Heart left ventricle (tissue), 7 donors: ENCODE measurements around the genes KRTAP5-6 and IFITM10.

DNA sequence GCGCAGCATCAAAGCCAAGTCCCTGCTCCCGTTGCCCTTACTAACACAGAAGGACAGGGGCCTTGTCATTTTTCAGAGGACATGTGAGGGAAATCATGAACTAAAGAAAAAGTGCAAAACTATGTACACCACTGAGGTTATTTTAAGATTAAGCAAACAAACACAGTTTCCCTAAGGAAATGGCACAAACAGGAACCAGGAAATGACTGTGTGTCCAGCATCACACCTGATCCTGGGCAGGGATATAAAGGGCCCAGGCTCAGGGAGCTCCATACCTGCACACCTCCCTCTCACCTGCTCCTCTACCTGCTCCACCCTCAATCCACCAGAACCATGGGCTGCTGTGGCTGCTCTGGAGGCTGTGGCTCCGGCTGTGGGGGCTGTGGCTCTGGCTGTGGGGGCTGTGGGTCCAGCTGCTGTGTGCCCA is at the start of gene KRTAP5-6:
KRTAP5-6 (plus strand) TSS at position 283 of the 427 bp plus-strand sequence.
- PRO-cap, 6 experiments = no peak in any of the 6 experiments
- RAMPAGE, long total RNA, 2 experiments = no peak in any of the 2 experiments
- RRBS = no CpG with 5 or more reads among the region's 3 CpGs

- PRO-cap, 6 experiments = peak in 1 of 6 experiments; most common minus-strand start chr11:1750744 (in 1)
- RAMPAGE, long total RNA, 2 experiments = no peak in any of the 2 experiments
- RRBS = 29% methylated on average over 3 of the region's 17 CpGs
These were observed at the start of gene IFITM10 for GRCh38 chr11:1750388-1751245. Gene IFITM10 (minus strand): TSS chr11:1750595.

DNA sequence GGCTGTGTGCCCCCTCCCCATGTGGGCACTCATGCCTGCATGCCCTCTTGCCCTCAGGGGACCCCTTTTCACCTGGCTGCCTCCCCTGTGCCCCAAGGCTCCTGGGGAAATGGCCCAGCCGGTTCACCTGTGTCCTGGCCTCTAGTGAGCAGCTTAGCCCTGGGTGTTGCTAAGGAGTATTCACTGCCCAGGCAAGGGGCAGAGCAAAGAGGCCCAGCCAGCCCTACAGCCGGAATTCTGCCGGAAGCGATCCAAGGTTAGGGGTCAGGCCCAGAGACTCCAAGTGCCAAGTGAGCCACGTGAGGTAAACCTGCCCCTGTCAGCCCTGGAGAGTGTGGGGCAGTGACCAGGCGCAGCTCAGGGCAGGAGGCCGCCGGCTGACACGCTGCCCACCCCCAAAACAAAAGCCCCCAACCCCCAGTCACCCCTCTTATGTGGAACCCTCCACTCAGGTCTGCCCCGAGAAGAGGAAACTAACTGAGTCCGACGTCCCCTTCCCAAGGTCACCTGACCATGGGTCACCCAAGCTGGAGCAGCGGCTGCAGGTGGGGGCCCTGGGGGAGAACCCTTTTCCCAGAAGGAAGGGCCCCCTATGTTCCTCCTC is 5.9 kb upstream of the IFITM10 start:
- PRO-cap, 6 experiments = peak in 5 of 6 experiments; most common plus-strand start position 342 of the sequence (in 5); most common minus-strand start position 146 of the sequence (in 2)
- RAMPAGE, long total RNA, 2 experiments = no peak in any of the 2 experiments
- RRBS = 0% methylated on average over 2 of the region's 13 CpGs

- PRO-cap, 6 experiments = peak in 5 of 6 experiments; most common plus-strand start chr11:1762647 (in 3); most common minus-strand start chr11:1762324 (in 1)
- RAMPAGE, long total RNA, 2 experiments = no peak in any of the 2 experiments
- RRBS = 10% methylated on average over 4 of the region's 27 CpGs
These were observed 1.2 kb downstream of the CTSD start for GRCh38 chr11:1762120-1763336.

- PRO-cap, 6 experiments = no peak in any of the 6 experiments
- RAMPAGE, long total RNA, 2 experiments = no peak in any of the 2 experiments
- RRBS = no CpG with 5 or more reads among the region's 17 CpGs
These were observed 22.1 kb upstream of the CTSD start for GRCh38 chr11:1785826-1786290.

DNA sequence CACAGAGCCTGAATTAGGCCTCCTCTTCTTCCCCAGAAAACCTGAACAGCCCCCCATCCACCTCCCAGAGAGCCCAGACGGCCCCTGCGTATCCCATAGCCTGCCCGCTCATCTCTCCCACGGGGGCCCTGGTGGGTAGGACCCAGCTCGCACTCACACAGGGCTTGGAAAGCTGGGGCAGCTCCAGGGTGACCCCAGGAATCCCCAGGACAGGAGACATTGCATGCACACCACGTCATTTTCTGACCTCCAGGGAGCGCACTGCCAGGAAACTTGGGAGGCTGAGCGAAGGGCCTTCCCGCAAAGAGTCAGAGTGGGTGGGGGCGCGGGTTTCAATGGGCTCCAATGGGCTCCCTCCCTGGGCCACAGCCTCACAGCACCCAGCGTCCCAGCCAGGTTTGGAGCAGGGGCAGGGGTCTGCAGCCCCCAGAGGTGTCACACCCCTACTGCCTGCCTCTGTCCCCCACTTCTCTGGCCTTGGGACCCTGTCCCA is 8.2 kb upstream of the SYT8 start:
- PRO-cap, 6 experiments = no peak in any of the 6 experiments
- RAMPAGE, long total RNA, 2 experiments = no peak in any of the 2 experiments
- RRBS = no CpG with 5 or more reads among the region's 12 CpGs

GRCh38 chr11:1830590-1831159 is 4.1 kb upstream of the SYT8 start:
- PRO-cap, 6 experiments = no peak in any of the 6 experiments
- RAMPAGE, long total RNA, 2 experiments = no peak in any of the 2 experiments
- RRBS = no CpG with 5 or more reads among the region's 23 CpGs

DNA sequence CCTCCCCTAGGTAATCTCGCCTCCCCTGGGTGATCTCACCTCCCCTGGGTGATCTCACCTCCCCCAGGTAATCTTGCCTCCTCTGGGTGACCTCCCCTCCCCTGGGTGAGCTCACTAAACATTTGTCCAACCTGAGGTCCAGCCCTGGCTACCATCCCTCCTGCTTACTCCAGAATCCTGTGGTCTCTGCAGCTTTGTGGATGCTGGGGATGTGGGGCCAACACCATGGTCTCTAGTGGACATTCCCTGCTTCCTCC is 9.8 kb downstream of the LSP1 start:
- PRO-cap, 6 experiments = no peak in any of the 6 experiments
- RAMPAGE, long total RNA, 2 experiments = no peak in any of the 2 experiments
- RRBS = no CpG with 5 or more reads among the region's 1 CpG

- PRO-cap, 6 experiments = peak in 6 of 6 experiments; most common plus-strand start chr11:1863750 (in 3); most common minus-strand start chr11:1863663 (in 5)
- RAMPAGE, long total RNA, 2 experiments = no peak in any of the 2 experiments
- RRBS = 3% methylated on average over 9 of the region's 42 CpGs
These were observed 11.0 kb downstream of the LSP1 start for GRCh38 chr11:1863494-1864577.

DNA sequence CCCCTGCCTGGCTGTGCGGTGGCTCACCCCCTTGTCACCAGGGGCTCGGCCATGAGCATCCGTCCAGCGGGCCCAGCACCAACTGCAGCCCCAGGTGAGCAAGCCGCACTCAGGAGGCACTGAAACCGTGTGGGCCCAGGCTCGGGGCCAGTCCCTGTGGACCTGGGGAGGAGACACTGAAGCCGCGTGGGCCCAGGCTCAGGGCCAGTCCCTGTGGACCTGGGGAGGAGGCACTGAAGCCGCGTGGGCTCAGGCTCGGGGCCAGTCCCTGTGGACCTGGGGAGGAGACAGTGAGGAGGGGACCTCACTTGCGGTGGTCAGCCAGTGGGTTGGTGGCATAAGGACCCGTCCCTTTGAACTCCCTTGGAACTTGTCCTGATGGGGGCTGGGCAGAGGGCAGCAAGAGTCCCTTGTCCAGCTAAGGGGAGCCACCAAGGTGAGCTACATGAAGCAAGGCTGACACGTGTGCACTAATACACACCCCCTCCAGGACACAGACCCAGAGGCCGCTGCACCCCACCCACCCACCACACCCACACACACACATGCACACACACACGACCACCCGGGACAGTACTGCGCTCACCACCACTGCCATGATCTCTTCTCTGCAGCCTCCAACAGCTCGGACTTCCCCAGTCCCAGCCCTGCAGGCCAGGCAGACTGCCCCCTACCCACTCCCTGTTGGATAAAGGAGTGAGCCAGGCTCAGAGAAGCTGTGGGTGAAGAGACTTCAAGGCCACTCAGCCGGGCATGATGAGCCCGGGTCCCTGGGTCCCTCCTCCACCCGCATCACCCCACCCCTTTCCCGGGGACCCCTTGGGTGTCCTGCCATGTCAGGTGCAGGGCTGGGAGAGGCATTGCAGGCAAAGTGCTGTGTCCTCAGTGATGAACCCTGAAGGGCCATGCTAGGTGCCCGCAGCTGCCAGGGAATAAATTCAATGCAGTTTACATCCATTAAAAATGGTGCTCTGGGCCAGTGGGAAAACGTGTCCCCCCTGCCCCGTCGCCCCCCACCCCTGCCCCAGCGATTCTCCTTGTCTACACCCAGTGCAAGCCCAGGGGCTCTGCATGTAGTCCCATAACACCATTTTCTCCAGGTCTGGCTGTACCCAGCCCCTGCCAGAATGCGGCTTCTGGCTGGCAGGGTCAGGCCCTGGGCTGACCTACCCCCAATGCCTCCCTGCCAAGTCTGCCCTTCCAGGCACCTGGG is 14.3 kb downstream of the LSP1 start:
- PRO-cap, 6 experiments = no peak in any of the 6 experiments
- RAMPAGE, long total RNA, 2 experiments = no peak in any of the 2 experiments
- RRBS = 72% methylated on average over 3 of the region's 30 CpGs

GRCh38 chr11:1871674-1872331 is 18.9 kb downstream of the LSP1 start:
- PRO-cap, 6 experiments = no peak in any of the 6 experiments
- RAMPAGE, long total RNA, 2 experiments = no peak in any of the 2 experiments
- RRBS = 24% methylated on average over 4 of the region's 24 CpGs

GRCh38 chr11:1872591-1872913 is 19.1 kb downstream of the PRR33 start:
- PRO-cap, 6 experiments = no peak in any of the 6 experiments
- RAMPAGE, long total RNA, 2 experiments = no peak in any of the 2 experiments
- RRBS = no CpG with 5 or more reads among the region's 12 CpGs

- PRO-cap, 6 experiments = no peak in any of the 6 experiments
- RAMPAGE, long total RNA, 2 experiments = no peak in any of the 2 experiments
- RRBS = no CpG with 5 or more reads among the region's 2 CpGs
These were observed 18.9 kb downstream of the PRR33 start for GRCh38 chr11:1872943-1873071.

- PRO-cap, 6 experiments = no peak in any of the 6 experiments
- RAMPAGE, long total RNA, 2 experiments = no peak in any of the 2 experiments
- RRBS = no CpG with 5 or more reads among the region's 12 CpGs
These were observed 2.0 kb downstream of the PRR33 start for GRCh38 chr11:1889706-1890132.

DNA sequence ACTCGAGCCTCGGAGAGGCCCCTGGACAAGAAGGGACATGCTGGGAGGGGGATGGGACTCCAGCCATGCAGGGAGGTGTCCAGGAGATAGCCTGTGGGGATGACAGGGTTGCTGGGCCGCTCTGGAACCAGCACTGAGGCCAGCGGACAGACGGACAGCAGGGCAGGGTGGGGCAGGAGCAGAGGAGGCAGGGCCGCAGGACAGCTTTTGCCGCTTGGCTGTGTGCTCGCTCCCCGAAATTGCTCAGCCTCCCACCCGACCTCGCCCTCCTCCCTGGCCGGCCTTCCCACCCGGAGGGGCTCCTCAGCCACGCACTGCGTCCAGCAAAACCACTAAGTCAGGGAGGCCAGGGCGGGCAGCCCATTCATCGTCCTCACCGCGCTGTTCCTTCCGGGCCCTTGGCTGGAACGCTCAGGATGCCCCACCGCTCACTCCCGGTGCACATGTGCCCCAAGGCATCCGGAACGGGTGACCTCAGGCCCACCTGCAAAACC is 8.0 kb downstream of the TNNT3 start:
- PRO-cap, 6 experiments = peak in 2 of 6 experiments; most common plus-strand start position 369 of the sequence (in 1); most common minus-strand start position 339 of the sequence (in 2)
- RAMPAGE, long total RNA, 2 experiments = no peak in any of the 2 experiments
- RRBS = 28% methylated on average over 10 of the region's 25 CpGs

DNA sequence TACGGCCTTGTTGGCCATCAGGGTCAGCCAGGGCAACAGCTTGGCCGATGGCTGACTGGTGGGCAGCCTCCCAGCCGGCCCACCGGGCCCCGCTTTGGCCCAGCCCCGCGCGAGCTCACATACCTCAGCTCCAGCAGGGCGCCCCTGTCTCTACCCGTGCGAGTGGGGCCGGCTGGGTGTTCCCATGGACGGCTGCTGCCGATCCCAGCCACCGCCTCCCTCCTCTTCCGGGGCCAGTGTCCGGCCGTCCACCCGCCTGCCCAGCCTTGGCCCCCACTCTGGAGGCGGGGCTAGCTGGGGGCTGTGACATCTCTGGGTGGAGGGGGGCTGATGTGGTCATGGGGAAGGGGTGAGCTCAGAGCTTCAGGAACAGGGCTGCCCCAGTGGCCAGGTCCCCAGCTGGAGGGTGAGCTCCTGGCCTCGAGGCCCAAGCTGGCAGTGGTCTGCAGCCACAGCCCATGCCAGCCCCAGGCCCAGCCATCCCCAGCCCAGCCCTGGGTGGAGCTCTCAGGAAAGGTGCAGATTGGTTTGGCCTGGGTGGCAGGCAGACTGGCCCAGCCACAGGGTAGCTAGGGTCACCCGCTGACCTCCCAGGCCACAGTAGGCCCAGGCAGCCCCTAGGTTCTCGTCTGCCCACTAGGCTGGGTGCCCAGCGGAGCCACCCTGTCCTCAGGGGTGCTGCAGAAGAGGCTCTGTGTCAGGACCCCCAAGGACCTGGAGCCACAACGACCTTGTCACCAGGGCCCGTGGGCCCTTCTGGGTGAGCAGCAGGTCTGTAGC is 2.7 kb downstream of the INS start:
- PRO-cap, 6 experiments = no peak in any of the 6 experiments
- RAMPAGE, long total RNA, 2 experiments = no peak in any of the 2 experiments
- RRBS = 36% methylated on average over 13 of the region's 26 CpGs

DNA sequence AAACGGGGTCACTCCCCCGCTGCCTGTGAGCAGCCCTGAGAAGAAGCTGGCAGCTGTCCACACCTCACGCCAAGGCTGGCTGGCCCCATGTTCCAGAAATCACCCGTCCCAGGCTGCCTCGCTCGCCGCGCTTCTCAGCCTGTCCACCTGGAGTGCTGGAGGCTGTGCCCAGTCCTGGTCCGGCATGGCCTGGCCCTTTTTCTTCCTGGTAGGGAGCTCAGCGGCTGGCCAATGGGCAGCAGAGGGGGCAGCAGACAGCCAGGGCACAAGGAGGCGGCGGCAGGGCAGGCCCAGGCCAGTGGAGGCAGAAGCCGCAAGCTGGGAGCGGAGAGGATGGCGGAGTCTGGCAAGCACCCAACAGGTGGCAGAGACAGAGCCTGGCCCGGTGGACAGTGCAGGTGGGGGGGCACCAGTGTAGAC is 37.1 kb upstream of the TH start:
- PRO-cap, 6 experiments = no peak in any of the 6 experiments
- RAMPAGE, long total RNA, 2 experiments = no peak in any of the 2 experiments
- RRBS = no CpG with 5 or more reads among the region's 16 CpGs

DNA sequence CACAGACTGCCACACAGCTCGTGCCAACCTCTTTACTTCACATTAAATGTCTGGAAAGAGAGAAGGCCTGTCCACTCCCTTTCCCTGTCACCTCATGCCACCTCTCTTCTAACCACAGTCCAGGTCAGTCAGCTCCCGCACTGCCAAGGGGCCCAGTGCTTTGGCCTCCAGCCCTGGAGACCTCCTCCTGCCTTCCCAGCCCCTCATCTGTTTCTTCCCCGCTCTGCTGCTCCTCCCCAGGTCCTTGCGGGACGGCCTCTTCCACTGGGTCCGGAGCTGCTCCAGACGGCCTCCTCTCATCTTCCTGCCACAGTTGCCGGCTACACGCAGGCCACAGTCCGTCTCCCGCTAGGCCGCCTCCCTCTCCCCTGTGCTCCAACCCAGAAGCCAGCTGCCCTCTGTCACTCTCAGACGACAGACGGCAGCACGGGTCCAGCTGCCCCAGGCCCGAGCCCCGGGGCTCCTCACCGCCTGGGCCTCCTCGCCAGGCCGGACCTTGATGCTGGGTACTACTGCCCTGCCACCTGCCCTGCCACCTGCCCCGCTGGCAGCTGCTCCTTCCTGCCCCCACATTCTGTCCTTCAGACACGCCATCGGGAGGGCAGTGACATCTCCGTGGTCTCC is 42.8 kb upstream of the TH start:
- PRO-cap, 6 experiments = no peak in any of the 6 experiments
- RAMPAGE, long total RNA, 2 experiments = no peak in any of the 2 experiments
- RRBS = 43% methylated on average over 4 of the region's 24 CpGs

DNA sequence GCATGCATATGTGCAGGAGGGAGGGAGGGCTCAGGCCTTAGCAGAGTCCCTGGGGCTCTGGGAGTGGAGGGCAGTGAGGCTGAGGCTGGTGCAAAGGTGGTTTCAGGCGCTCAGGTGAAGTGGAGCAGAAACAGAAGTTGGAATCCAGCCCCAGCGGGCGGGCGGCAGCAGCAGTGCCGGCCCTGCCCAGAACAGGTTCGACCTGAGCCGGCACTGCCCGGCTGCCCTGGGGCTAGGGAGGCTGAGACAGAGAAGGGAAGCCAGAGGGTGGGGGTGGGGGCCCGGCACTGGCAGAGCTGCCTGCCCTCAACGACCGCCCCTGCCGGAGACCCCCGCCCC is 13.4 kb downstream of the ASCL2 start:
- PRO-cap, 6 experiments = no peak in any of the 6 experiments
- RAMPAGE, long total RNA, 2 experiments = no peak in any of the 2 experiments
- RRBS = 81% methylated on average over 5 of the region's 13 CpGs

DNA sequence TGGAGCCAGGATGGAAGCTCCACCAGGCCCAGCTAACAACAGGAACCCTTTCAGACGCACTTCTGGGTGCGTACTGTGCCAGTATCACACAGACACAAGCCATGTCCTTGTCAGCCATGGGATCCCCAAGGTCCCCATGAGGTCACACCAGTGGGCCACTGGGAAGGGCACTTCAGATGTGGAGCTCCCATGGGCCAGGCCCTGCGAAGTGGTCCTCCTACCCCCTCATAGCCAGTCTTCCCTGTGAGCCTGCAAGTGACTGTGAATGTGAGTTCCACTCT is 2.4 kb upstream of the CD81 start:
- PRO-cap, 6 experiments = peak in 5 of 6 experiments; most common plus-strand start position 170 of the sequence (in 5)
- RAMPAGE, long total RNA, 2 experiments = no peak in any of the 2 experiments
- RRBS = no CpG with 5 or more reads among the region's 3 CpGs